Placental epithelial cell (primary cell): Measurements from ENCODE around the genes AVPI1 and R3HCC1L.

- CAGE, long polyA plus RNA, result no peak
These were observed 49.5 kb downstream of the PIK3AP1 start for GRCh38 chr10:96670749-96671305.

DNA sequence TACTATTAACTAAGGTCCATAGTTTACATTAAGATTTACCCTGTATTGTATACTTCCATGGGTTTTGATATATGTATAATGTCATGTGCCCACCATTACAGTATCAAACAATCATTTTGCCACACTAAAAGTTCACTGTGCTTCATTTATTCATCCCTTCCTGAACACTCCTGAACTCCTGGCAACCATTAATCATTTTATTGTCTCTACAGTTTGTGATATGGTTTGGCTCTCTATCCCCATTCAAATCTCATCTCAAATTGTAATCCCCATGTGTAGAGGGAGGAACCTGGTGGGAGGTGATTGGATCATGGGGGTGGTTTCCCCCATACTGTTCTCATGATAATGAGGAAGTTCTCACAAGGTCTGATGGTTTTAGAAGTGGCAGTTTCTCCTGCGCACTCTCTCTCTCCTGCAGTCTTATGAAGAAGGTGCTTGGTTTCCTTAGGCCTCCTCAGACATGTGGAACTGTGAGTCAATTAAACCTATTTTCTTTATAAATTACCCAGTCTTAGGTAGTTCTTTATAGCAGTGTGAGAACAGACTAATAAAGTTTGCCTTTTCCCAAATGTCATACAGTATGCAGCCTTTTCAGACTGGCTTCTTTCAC lies 16.9 kb upstream of the PIK3AP1 start:
- CAGE, long polyA plus RNA, result no peak

- CAGE, long polyA plus RNA, result no peak
These were observed 29.9 kb upstream of the PIK3AP1 start for GRCh38 chr10:96750071-96750803.

DNA sequence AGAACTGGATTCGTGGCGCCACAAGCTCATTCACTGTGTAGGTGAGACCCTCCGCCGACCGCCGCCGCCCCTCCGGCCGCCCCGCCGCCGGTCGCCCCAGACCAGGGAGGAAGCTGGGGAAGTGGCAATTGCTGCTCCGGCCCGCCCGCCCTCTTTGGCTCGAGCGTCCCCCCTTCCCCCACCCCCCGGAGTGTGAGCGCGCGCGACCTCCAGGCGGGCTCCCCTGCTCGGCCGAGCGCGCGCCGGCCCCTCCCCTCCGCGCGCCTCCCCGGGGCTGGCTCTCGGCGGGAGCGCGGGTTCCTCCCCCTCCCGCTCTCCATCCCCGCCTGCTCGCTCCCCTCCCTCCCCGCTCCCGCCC lies 240 bp downstream of the LCOR start:
- CAGE, long polyA plus RNA, result no peak

- CAGE, long polyA plus RNA, result no peak
These were observed 2.2 kb downstream of the LCOR start for GRCh38 chr10:96834128-96834866.

DNA sequence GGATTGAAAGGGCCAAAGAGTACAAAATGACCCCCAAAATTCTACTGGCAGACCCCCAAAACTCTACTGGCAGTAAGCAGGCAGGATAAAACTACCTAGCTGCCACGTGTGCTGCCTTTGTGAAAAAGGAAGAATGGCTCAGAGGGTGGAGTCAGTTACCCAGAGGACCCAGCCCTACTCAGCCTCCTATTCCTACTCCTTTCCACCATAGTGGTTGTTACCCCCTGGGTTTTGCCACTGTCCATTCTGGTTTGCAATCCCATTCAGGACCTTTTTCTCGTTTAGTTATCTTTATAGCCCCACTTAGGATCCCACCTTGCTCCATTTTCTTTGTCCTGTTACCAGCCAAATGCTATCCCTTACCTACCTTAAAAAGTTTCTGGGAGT lies 36.5 kb downstream of the ARHGAP19 start:
- CAGE, long polyA plus RNA, result no peak

DNA sequence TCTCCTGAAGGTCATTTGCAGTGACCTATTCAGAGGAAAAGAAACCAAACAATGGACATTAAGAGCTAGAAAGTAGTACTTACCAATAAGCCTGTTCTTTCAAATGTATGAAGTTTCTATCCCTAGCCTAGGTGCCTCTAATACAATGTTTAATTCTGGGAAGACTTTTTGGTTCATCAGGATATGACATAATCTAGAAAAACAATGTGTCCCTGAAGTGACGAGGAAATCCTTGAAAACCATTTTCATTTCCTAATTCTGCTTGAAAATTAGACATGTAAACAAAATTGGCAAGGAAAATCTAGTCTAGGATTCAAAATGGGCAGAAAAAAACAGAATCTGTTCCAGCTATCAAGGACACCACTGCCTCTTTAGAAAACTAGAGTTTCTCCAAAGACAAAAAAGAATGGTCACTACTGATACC lies 36.0 kb downstream of the ARHGAP19 start:
- CAGE, long polyA plus RNA, result no peak

DNA sequence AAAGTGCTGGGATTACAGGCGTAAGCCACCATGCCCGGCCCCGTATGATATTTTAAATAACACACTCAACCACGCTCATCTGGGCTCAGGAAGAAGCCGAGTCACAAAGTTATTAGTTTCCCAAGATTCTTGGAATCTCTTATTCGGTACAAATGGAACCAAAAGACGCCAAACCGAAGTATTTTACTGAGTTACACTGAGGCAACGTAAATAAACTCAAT lies 973 bp downstream of the ARHGAP19 start:
- CAGE, long polyA plus RNA, result no peak

GRCh38 chr10:97319632-97320010 lies 550 bp downstream of the FRAT1 start:
- CAGE, long polyA plus RNA, result no peak

- CAGE, long polyA plus RNA, result no peak
These were observed 1.9 kb downstream of the FRAT1 start for GRCh38 chr10:97320750-97321529.

GRCh38 chr10:97380335-97381226 lies 20.6 kb downstream of the RRP12 start:
- CAGE, long polyA plus RNA, result no peak

- CAGE, long polyA plus RNA, result no peak
These were observed 6.6 kb downstream of the ZDHHC16 start for GRCh38 chr10:97452406-97453171.

DNA sequence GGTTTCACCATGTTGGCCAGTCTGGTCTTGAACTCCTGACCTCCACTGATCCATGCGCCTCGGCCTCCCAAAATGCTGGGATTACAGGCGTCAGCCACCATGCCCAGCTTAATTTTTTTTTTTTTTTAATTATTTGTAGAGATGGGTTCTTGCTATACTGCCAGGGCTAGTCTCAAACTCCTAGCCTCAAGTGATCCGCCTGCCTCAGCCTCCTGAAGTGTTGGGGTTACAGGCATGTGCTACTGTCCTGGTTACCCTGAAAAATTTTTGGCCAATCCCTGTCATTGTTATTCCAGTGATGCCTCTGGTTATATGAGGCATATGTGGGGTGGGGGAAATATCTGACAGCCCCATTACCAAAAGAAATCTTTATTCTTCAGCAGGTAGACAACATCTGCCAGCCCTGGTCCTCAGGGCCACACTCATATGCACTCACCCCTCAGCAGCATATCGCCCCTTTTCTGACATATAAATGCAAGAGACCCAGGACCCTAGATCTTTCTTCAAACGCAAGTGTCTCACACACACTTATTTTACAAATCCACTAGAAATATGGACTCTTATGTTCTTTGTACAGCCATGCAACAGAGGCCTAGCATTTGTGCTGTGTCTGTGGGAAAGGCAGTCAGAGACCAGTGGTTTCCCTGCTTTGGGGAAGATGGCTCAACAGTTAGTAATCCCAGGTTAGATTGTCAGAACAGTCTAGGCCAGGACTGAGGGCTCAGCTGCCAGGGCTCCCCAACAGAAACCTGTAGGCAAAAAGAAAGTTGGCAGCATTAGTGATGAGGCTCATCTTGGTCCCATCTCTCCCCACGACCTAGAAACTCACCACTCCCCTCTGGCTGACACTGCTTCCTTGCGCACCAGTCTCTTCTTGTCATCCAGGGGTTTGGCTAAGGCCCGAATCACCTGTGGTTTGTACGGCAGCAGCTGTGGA lies 12.3 kb downstream of the ZDHHC16 start:
- CAGE, long polyA plus RNA, result no peak

DNA sequence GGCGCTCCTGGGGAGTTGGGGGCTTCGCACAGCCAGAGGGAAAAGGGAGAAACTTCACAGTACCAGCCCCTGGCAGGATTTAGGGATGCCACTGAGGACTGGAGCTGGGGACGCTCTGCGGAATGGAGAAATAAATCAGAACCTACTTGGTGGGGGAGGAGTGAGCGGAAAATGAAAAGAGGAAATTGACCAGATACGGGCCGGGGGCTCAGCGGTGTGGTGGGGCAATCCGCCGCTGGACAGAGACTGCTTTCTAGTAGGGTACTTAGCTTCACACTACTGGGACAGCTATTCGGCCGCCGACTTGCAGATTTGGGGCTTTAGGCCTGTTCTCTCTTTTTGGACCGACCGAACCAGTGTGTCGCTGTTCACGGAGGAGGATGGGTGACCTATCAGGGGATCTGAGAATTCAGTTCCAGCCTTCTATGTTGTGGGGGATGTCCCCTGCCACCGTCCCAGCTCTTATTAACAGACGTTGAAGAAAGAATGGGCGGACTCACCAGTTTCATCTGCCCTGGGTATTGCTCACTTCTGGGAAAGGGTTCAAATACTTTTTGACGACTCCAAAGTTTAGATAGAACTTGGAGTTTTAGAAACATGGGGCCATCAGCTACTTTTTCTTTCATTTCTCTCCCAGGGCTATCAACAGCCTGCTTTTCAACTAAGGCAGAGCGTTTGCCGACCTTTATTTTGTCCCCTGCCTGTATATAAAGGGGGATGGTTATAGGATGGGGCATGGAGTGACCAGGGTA lies 927 bp downstream of the PI4K2A start:
- CAGE, long polyA plus RNA, result no peak

DNA sequence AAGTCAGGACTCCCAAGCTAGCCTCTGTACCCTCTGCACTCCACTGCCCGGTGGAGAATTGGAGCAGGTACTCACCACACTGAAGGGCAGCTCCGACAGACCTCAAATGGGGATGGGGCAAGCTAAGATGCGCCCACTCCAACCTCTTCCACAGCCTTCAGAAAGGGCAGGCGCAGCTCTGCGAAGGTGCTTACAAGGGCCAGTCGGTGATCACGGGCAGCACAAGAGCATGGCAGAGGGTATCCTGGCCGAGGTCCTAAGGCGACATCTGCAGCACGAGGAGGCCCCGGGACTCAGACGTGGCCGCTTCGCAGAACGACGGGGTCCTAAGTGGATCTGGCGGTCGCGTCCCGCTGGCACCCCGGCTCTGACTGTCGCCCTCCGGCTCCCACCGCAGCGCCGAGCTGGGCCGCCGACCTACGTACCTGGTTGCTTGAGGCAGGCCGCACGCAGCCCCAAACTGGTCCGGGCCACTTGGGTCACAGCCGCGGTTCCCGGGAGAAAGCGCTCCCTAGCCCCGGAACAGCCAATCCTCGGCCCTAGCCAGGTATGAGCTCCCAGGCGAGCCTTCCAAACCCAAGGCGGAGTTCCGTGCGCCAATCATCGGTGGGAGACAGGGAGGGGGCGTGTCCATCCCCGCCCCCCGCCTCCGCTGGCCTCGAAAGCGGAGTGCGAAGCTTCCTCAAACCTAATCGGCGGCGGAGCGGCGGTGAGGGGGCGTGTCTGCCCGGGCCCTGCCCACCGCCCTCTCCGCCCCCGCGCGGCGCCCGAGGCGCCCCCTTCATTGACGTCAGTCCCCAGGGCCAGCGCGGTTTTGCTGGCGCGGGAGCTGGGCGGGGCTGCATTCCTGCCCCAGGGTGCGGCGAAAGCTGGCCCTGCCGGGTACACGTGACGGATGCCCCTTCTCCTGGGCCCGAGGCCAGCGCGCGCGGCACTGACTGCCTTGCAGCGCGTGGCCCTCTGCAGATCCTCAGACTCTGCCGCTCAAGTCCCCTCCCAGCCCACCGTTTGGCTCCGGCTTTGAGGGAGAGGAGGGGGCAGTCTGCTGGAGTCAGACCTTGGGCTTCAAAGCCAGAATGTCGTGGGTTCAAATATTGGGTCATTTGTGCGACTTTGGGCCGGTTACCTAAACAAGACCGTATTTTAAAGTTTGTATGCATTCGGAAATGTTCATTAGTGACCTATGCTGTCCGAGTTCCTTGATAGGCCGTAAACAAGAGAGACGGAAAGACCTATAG lies at the start of gene AVPI1:
Gene AVPI1 (minus strand): TSS at position 551 of the 1,238 bp plus-strand sequence.
- CAGE, long polyA plus RNA, result no peak

DNA sequence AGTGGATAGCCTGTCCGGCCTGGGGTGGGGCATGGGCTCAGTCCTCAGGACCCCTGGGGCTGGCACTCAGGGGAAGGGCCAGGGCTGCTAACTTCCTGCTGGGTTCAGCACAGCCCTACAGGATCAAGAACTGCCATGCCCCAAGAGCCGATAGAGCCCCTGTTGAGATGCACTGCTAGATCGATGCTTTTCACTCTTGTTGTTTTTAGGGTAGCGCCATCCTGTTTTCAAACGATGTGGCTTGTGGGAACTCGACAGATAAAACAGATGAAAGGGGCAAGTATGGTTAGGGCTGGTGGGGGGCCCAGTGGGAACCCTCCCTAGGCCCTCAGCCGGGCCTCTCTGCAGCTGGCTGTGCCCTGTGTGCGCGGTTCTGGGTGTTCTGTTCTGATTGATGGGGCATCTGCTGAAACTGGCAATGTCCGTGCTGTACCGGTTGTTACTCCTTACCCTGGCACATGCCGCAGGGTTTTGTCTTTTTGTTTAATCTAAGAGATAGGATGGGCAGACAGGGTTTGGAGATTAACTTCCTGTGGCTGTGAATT lies 10.1 kb upstream of the SFRP5 start:
- CAGE, long polyA plus RNA, result no peak

DNA sequence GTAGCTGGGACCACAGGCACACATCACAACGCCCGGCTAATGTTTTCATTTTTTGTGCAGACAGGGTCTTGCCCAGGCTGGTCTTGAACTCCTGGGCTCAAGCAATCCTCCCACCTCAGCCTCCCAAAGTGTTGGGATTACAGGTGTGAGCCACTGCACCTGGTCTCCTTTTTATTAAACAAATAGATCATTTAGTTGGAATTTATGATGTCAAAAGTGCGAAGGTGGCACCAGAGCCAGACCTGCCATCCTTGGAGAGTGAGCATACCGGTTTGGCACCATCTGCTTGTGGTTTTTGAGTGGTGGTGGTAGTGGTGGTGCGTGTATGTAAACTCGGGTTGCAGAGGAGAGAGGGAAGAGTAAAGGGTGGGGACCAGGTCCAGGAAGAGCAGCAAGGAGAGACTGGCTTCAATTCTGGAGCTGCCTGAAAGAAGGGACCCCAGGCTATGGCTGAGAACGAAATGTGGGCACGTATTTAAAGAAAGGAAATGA lies 658 bp upstream of the GOLGA7B start:
- CAGE, long polyA plus RNA, result no peak

- CAGE, long polyA plus RNA, result no peak
These were observed 39.3 kb downstream of the GOLGA7B start for GRCh38 chr10:97888842-97889504.

GRCh38 chr10:98134105-98134721 lies at the start of gene R3HCC1L:
R3HCC1L (plus strand) TSS chr10:98134657.
- CAGE, long polyA plus RNA, result no peak

DNA sequence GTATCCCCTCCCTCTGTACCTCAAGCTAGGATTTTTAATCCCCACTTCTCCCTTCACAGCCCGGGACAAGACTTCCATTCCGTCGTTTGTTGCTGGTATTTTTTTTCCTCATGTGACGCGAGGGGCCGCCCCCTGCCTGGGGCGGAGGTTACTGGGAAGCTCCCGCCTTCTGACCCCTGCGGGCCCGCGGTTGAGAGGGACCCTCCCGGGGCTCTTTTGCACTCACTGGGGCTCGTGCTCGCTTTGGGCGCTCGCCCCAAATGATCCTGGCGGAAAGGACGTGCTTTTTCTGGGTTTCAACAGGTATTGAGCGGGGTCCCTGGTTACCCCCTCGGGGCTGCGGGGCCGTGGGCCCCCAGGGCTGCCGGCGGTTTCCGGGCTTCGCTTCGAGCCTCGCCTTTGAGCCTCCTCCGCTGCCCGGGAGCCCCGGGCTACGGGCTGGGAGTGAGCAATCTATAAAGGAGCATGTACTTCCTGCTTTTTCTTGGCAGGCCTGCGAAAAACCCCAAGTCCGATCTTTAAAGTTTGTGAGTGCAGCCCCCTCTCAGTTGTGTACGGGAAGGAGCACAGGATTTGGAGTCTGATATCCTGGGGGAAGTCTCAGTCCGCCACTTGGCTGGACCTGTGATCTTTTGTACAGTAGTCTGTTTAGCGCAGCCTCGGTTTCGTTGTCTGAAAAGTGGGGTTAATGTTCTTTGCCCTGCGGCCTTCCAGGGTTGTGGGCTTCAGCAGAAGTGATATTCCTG lies 438 bp downstream of the R3HCC1L start:
- CAGE, long polyA plus RNA, result no peak